ENCODE data around the genes PURB and IGFBP1.

- RRBS: no CpG with 5 or more reads among the region's 2 CpGs
These were observed 10.4 kb upstream of the OGDH start for GRCh38 chr7:44595989-44596379.

- RRBS: no CpG with 5 or more reads among the region's 11 CpGs
These were observed 17.9 kb downstream of the OGDH start for GRCh38 chr7:44624178-44624805.

- RRBS: no CpG with 5 or more reads among the region's 19 CpGs
These were observed 23.4 kb downstream of the OGDH start for GRCh38 chr7:44629700-44630386.

DNA sequence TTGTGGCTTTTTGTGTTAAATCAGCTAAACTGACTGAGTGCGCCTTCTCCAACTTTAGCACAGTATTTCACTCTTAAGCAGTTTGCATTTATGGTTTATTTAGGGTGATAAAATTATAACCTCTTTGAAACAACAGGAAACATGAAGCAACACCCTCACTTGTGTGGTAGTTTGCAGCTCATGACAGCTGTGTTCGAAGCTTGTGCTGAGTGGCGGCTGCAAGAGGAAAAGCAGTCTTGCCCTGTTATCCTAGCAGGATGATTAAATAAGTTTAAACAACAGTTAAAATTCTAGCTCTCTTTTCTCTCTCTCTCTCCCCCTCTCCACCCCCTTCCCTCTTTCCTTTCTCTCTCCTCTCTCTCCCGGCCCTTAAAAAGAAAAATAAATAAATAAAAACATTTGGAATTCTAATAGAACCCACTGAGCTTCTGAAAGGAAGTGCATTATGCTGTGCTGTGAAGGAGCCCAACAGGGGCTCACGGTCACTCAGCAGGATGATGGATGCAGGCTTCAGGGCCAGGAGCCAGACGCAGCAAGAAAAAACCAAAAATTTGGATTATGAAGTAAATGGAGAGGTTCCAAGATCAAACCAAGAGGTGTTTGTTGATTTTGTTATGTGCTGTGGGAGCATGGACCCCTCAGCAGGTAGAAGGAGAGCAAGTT, 25.2 kb downstream of the OGDH start:
- RRBS: no CpG with 5 or more reads among the region's 6 CpGs

GRCh38 chr7:44646355-44646851, 40.0 kb downstream of the OGDH start:
- RRBS: no CpG with 5 or more reads among the region's 2 CpGs

GRCh38 chr7:44735356-44735774, 13.3 kb upstream of the ZMIZ2 start:
- RRBS: no CpG with 5 or more reads among the region's 4 CpGs

DNA sequence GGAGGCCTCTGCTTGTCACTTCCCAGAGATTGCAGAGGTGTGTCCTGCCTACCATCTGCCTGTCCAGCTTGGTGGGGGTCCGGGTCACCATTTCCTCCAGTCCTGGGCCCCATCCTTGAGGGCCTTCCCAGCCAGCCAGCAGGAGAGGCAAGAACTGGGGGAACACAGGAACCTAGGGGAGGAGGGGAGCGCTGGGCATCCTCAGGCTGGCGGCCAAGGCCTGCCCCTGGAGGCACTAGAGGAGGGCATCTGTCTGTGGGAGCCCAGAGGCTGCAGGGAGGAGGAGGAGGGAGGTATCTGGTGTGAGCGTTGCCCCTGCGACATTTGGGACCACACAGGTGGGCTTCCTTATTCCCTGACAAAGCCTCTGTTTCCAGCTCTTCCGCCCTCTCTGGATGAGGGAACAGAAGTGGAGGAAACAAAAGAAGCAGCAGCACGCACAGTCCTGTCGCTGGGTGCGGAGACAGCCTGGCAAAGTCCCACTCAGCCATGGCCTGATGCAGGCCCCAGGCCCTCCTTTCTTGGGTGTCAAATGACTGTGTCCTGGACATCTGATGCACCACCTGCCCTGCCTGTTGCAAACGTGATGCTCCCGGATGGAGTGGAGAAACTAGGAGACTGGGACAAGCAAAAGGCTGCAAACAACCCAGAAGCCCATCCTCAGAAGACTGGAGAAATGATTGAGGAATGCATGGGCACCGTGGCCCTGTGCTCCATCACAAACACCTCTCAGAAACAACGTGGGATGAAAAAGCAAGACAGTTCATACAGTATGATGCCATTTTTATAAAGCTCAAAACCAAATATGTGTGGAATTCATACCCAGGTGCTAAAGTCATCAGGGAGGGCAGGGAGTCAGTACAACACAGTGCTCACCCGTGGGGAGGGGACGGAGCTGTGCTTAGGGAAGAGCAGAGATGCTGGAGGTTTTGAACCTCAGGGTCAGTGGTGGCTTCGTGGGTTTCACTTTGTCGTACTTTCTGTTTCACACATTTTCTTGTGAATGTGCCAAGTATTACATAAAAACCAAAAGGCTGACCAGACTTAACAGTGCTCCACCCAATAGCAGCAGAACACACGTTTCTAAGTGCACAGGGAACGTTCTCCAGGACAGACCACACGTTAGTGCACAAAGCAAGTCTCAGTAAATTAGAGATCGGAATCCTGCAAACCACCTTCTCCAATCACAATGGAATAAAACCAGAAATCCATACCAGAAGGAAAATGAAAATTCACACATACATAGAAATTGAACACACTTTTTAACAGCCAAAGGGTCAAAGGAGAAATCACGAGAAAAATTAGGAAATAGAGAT, 20.9 kb downstream of the ZMIZ2 start:
- RRBS: no CpG with 5 or more reads among the region's 22 CpGs

- RRBS: no CpG with 5 or more reads among the region's 74 CpGs
These were observed 593 bp downstream of the PPIA start for GRCh38 chr7:44796812-44797735.

DNA sequence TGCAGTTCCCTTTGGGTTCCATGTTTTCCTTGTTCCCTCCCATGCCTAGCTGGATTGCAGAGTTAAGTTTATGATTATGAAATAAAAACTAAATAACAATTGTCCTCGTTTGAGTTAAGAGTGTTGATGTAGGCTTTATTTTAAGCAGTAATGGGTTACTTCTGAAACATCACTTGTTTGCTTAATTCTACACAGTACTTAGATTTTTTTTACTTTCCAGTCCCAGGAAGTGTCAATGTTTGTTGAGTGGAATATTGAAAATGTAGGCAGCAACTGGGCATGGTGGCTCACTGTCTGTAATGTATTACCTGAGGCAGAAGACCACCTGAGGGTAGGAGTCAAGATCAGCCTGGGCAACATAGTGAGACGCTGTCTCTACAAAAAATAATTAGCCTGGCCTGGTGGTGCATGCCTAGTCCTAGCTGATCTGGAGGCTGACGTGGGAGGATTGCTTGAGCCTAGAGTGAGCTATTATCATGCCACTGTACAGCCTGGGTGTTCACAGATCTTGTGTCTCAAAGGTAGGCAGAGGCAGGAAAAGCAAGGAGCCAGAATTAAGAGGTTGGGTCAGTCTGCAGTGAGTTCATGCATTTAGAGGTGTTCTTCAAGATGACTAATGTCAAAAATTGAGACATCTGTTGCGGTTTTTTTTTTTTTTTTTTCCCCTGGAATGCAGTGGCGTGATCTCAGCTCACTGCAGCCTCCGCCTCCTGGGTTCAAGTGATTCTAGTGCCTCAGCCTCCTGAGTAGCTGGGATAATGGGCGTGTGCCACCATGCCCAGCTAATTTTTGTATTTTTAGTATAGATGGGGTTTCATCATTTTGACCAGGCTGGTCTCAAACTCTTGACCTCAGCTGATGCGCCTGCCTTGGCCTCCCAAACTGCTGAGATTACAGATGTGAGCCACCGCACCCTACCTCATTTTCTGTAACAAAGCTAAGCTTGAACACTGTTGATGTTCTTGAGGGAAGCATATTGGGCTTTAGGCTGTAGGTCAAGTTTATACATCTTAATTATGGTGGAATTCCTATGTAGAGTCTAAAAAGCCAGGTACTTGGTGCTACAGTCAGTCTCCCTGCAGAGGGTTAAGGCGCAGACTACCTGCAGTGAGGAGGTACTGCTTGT, 5.4 kb downstream of the PPIA start:
- RRBS: no CpG with 5 or more reads among the region's 10 CpGs

DNA sequence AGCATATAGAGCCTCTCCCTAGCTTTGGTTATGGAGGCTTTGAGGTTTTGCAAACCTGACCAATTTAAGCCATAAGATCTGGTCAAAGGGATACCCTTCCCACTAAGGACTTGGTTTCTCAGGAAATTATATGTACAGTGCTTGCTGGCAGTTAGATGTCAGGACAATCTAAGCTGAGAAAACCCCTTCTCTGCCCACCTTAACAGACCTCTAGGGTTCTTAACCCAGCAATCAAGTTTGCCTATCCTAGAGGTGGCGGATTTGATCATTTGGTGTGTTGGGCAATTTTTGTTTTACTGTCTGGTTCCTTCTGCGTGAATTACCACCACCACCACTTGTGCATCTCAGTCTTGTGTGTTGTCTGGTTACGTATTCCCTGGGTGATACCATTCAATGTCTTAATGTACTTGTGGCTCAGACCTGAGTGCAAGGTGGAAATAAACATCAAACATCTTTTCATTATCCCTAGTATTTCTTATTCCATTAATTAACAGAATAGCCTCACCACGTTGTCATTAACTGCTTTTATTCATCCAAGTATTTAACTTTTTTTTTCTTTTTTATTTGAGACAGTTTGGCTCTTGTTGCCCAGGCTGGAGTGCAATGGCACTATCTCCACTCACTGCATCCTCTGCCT, 6.3 kb downstream of the PPIA start:
- RRBS: no CpG with 5 or more reads among the region's 4 CpGs

DNA sequence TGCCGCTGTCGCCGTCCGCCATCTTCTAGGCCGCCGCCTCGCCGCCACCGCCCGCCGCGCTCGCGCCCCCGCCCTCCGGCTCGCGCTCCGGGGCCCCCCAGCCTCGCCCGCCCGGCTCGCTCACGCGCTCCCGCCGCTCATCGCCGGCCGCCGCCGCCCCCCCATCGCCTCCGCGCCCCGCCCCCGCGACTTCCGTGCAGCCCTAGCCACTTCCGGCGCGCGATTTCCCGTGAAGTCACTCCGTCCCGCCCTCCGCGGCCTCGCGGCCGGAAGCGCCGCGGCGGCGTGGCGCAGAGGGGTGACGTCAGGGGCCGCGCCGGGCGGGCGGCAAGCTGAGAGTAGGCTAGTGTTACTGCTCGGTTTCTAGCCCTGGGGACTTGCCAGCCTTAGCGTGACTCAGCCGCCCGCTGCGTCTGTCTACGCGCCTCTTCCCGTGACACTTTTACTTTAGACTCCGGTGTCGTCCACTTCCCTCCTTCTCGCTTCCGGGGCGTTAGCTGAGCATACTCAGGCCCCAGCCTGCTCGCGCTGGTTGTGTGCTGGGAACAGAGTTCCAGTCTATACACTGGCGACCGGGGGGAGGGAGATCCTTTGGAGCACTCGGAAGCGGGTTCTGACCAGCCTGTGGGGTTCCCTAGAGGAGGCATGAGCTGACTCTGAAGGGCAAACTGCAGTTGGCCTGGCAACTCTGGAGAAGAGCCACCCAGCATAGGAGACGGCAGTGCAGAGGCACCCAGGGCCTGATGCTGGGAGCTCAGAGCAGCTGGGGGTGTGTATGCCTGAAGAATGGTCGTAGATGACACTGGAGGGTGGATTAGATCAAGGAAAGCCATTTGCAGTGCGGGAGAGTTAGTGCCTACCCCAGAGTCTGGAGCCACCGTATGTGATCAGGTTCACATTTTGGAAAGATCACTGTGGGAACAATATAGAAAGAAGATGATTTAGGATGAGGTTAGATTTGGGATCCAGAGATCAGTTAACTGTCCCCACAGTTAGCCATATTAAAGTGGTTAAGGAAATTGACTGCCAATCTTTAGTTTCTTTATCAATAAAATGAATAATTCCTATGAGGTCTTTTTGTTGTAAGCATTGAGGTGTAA, at the start of gene PURB:
TSS of gene PURB (minus strand) at position 204 of the 1,100 bp plus-strand sequence.
- RRBS: under 1% methylated on average over 37 of the region's 86 CpGs

- RRBS: no CpG with 5 or more reads among the region's 10 CpGs
These were observed 29.8 kb upstream of the PURB start for GRCh38 chr7:44914999-44915608.

- RRBS: no CpG with 5 or more reads among the region's 9 CpGs
These were observed 7.2 kb downstream of the TBRG4 start for GRCh38 chr7:45104369-45104644.

GRCh38 chr7:45240454-45240721, 82.8 kb downstream of the RAMP3 start:
- RRBS: no CpG with 5 or more reads among the region's 2 CpGs

- RRBS: no CpG with 5 or more reads among the region's 14 CpGs
These were observed 127.6 kb downstream of the ADCY1 start for GRCh38 chr7:45701645-45702261.

GRCh38 chr7:45762737-45763319, 110.1 kb downstream of the CCDC201 start:
- RRBS: no CpG with 5 or more reads among the region's 5 CpGs

- RRBS: 19% methylated on average over 15 of the region's 56 CpGs
These were observed at the start of gene IGFBP1 for GRCh38 chr7:45888035-45888845. Gene IGFBP1 (plus strand): TSS chr7:45888488.

DNA sequence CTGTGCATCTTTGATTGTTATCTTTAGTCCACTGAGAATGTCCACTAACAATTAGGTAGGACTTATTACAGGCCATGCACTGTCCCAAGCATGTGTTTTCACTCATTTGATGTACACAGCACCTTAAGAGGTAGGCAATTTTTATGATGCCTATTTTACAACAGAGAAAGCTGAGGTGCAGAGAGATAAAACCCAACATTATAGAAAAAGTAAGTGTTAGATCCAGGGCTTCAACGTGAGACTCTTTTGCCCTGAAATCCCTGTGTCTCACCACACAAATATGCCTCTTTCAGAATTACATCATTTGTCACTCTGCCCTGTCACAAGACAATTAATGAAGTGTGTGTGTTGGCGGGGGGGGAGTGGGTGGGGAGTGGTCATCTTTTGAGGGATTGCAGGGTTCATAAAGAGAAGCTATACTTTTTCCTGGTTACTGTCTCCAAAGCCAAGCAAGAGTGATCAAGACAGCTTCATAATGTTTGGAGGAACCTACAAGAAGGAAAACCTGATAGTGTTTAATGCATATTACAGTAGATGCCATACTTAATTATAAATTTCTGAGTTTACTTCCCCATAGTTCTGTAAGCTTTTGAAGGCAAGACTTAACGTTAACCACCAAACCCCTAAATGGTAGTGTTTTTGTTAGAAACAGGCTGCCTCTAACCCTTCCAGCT, 637.7 kb upstream of the IGFBP3 start:
- RRBS: no CpG with 5 or more reads among the region's 3 CpGs

DNA sequence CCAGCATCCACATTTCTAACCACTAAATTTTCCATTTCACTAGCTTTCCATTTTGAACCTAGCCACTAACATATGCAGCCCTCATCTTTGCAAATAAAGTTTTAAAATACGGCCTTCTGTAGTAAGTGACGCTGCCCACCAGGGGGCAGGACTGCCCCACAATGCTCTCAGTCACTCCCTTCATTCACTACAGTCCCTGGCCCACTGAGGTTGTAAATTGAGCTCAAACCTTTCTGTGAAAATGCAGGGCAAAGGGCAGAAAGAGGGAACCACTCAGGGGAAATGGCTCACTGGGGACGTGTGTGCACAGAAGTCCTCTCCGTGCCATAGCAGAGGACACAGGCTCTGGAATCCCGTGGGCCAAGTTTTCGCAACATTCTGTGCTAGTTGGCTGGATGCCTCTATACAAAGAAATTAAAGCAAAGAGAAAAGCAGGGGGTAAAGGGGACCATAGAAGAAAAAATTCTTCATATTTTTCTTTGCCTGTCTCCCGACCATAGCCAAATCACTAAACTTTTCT, 315.6 kb downstream of the TNS3 start:
- RRBS: no CpG with 5 or more reads among the region's 7 CpGs